ENCODE measurements around a stretch of chr7.

GRCh38 chr7:23522550-23523348 is 9.0 kb downstream of the TRA2A start:
- PRO-cap, 2 experiments, result no peak in any of the 2 experiments

DNA sequence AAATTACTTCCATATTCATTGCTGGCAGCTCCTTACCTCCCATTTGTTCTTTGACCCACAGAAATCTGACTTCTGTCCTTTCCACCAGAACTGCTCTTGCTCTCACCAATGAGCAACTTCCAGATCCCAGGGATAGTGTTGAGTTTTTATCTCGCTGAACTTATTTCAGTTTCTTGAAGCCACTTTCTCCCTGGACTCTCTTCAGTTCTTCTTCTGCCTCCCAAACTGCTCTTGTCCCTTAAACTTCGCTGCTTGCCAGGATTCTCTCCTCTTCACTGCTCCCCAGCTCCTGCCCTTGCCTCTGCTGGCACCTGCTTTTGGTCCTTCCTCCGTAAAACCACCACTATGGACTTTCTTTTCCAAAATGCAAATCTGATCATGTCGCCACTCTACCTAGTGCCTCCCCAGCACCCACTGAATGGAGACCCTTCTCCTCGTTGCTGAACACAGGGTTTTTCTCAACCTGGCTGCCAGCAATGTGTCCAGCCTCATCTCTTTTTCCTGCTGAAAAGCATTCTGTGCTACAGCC is 92.8 kb upstream of the PALS2 start:
- PRO-cap, 2 experiments, result no peak in any of the 2 experiments

DNA sequence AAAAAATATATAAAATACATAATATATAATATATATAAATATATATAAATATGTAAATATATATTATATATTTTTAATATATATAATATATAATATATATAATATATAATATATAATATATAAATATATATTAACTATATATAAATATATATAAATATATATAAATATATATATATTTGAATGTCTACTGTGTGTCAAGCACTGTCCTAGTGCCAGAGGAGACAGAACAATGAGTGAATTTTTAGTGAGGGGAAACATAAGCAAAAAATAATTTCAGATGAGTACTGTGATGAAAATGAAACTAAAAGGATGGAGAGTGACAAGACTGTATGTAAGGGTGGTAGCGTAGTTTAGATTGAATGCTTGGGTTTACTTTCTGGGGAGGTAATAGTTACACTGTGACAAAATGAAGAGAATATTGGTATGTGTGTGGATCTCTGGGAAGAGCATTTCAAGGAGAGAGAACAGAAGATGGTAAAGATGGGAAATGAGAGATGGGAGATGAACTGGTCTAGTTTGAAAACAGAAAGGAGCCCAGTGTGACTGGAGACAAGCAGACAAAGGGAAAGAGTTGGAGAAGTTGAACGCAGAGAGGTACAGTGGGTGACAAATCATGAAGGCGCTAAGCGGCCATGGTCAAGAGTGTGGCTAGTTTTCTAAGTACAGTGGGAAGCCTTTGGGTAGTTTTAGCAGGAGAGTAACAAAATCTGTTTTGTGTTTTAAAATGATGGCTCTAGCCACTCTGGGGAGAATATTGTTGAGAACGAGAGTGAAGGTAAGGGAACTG is 22.4 kb downstream of the PALS2 start:
- PRO-cap, 2 experiments, result no peak in any of the 2 experiments

DNA sequence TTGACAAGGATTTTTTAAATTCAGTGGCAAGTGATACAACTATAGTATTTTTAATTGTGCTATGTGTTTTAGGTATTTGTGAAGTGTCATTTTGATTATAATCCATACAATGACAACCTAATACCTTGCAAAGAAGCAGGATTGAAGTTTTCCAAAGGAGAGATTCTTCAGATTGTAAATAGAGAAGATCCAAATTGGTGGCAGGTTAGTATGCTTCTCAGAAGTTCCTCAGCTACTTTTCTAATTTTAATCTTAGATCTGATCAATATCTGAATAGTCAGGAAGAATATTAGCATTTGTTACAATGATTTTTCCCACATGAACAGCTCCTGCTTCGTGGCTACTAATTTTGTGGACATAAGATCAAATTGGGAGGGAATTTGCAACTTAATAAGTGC is 90.3 kb downstream of the PALS2 start:
- PRO-cap, 2 experiments, result no peak in any of the 2 experiments

DNA sequence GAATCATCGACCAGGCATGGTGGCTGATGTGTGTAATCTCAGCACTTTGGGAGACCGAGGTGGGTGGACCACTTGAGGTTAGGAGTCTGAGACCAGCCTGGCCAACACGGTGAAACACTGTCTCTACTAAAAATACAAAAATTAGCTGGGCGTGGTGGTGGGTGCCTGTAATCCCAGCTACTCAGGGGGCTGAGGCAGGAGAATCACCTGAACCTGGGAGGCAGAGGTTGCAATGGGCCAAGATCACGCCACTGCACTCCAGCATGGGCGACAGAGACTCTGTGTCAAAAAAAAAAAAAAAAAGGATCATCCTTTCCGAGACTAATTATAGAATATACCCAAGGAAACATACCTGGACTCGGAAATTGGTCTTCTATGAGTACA is 8.1 kb downstream of the GSDME start:
- PRO-cap, 2 experiments, result no peak in any of the 2 experiments

DNA sequence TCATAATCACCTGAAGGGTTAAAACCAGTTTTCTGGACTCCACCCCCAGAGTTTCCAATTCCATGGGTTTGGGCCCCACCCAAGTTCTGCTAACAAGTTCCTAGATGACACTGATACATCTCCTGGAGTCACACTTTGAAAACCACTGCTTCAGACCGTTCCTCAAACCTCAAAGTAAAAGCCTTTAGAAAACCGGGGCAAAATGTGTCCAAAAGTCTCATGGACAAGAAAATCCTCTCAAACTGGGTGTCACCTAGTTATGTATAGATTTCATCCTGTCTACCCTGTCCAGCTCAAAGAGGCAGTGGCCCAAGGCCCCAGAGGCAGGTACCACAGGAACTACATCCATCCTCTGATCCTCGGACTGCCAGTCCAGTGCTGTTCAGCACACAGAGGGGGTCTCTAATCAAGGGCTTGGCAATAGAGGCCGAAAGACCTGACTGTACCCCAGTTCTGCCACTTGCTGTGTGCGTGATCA is 9.2 kb downstream of the OSBPL3 start:
- PRO-cap, 2 experiments, result no peak in any of the 2 experiments

DNA sequence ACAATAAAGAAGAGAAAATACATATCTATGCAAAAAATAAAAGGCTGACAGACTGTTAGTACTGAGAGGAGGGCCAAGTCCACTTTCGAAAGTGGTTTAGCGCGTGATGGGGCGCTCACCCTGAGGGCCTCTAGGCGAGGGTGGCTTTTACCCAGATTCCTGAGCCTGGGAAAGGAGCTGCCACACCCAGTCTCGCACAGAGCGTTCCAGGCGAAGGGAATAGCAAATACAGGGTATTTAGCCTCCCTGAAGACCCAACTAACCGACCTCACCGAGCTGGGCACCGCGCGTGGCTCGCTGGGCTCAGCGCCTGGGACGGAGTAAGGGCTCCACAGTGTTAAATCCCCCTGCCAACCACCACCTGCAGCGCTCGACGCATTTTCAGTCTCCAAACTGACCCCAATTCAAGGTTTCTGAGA is 1.2 kb upstream of the OSBPL3 start:
- PRO-cap, 2 experiments, result peak in 1 of 2 experiments; most common plus-strand start position 82 of the sequence (in 1)

DNA sequence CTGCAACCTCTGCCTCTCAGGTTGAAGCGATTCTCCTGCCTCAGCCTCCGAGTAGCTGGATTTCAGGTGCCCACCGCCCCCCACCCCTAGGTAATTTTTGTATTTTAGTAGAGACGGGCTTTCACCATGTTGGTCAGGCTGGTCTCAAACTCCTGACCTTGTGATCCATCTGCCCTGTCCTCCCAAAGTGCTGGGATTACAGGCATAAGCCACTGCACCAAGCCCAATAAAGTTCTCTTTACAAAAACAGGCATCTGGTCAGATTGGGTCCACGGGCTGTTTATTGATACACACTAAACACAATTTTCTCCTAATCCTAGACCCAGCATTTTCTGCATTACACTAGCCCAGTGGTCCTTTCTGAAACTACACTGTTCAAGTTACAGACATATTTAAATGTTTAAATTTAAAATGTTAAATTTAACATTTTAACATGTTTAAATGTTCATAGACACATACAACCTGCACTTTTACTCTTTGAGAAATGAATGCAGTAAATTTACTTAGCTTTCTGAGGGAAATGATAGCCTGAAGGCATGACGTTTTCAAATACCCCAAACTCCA is 6.6 kb downstream of the CYCS start:
- PRO-cap, 2 experiments, result no peak in any of the 2 experiments

DNA sequence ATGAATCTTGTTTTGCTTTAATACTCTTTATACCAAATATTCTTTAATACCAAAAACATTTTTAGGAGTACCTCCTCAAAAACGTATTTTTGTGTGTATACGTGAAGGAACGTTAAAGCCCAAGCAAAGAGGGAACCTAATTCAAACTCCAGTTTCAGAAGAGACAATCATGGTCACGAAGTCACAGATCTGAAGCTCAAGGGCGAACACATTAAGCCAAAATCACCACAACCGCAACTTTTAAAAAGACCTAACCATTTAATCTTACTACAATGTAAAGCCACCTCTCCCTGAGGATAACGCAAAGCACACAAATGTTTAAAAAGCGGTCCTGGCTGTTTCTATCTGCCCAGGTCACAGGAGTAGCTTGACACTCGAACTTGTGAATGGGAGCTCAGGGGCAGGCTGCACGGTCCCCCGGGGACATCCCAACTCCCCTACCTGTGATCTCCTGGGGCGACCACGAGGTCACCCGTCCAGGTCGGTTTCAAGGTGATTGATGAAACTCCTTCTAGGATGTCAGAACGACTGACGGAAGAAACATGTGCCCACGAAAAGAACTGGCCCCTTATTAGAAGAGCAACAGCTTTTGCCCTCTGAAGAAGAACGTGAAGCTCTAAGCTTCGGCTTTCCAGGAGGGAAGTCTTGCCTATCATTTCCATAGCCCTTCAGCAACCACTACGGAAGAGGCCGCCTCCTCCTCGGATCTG is 656 bp downstream of the CYCS start:
- PRO-cap, 2 experiments, result no peak in any of the 2 experiments

- PRO-cap, 2 experiments, result no peak in any of the 2 experiments
Measured at GRCh38 chr7:25496277-25497002, 268.2 kb upstream of the NPVF start.

DNA sequence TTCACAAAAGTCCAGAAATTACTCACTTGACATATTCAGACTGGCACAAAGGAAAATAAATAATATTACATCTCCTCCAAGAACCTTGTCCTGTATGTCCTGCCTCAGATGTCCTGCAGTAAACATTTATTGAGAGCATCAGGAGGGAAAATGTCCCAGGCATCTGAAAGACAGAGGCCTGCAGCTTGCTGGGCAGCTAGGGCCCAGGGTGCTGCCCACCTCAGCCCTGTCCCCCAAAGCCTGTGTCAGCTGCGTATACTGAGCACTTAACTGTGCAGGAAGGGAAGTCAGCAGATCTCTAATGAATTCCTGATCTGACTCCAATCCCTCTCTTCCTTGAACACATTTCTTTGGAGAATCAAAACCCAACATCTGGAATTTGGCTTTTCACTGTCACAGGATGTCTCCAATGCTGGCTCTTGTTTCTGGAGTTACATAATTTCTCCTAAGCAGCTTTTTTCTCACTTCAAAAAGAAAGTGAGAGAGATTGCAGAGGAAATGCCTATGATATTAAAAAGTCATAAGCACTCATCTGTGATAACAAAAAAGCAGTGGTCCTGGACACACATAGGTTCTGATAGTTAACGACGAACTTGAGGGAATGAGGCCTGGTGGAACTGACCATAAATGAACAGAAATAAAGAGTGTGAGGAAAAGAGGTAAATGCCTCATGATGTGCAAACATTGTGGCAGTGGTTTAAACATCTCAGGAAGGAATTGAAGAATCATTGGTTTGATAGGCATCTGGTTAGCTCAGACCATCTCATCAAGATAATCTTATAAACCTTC is 364.6 kb upstream of the NFE2L3 start:
- PRO-cap, 2 experiments, result no peak in any of the 2 experiments

DNA sequence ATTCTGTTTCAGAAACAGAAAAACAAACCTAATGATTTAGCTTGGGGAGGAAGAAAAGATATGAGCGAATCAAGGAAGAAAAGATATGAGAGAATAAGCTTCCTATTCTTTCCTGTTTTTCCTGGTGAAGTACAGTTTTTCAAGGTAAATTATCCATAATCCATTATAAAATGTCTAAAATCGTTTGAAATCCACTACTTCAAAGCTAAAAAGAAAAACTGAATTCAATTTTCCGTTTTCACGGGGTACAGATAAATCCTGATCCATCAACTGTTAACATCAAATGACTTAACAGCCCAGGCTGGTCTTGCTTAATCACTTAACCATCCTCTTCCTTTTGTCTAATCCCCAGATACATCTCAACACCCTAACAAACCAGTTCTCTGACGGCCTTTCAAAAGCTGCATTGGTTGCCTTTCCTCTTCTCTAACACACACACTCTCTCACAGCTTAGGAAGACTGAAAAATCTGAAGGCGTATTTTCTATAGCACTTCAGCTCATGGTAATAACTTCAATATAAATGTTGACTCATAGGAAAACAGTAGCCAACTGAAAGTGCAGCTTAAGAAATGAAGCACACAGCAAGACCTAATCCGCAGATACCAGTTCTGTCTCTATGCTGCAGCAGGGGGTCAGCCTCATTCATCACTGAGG is 212.0 kb upstream of the NFE2L3 start:
- PRO-cap, 2 experiments, result no peak in any of the 2 experiments

- PRO-cap, 2 experiments, result no peak in any of the 2 experiments
Measured at GRCh38 chr7:25964314-25965271, 187.4 kb upstream of the NFE2L3 start.

GRCh38 chr7:26178571-26179187 is 21.9 kb downstream of the HNRNPA2B1 start:
- PRO-cap, 2 experiments, result no peak in any of the 2 experiments

GRCh38 chr7:26181351-26181913 is 19.1 kb downstream of the HNRNPA2B1 start:
- PRO-cap, 2 experiments, result no peak in any of the 2 experiments

- PRO-cap, 2 experiments, result no peak in any of the 2 experiments
Measured at GRCh38 chr7:26187733-26188537, 12.6 kb downstream of the HNRNPA2B1 start.

DNA sequence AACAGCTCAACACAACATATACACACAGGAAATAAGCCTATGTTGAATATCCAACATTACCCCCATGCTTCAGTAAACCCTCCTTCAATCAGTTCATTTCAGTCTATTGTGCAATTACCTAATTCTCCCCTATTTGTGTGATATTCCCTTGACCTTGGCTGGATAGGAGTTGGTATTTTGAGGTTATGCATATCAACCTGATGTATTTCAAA is 11.4 kb downstream of the HNRNPA2B1 start:
- PRO-cap, 2 experiments, result no peak in any of the 2 experiments

DNA sequence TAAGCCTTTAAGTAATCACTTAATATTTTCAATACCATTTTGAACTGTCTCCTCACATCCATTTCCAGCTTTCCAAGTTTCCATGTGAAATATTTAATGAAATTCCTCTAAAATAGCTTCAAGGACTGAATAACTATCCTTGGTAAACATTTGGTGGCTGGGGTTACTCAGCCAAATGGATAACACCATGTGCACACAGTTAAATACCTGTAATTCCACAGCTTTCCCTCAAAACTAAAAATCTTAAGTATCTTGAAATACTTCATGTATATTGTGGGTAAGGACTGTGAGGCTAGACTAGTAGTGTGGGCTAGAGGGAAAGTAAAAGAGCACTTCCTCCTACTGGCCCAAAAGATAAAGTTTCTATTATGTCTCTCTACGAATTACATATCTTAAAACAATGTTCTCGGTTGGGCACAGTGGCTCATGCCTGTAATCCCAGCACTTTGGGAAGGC is 6.8 kb downstream of the HNRNPA2B1 start:
- PRO-cap, 2 experiments, result no peak in any of the 2 experiments

DNA sequence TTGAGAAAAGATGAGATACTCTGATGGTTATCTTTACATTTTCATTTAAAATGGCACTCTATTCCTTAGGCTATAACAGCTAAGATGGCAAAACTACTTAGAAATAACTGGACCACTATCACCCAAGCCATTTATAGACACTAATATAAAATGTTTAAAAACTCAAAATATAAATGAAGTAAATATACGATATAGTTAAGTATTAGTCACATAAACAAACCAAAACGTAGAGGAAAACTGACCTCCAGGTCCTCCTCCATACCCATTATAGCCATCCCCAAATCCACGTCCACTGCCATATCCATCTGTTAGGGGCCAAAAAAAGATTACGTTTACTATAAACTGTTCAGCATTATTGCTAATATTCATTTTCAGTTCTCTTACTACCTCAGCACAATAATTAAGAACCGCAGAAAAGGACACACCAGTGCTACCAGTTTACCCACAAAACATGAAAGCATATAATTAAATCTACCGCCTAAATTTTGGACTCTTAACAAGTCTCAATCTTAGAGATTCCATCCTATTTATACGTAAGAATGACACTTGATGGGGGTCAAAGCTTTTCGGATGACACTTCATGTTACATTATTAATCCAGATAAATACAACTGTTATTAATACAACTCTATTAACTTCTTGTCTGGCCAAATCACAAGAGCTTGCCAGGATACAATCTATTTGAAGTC is 4.8 kb downstream of the HNRNPA2B1 start:
- PRO-cap, 2 experiments, result no peak in any of the 2 experiments

DNA sequence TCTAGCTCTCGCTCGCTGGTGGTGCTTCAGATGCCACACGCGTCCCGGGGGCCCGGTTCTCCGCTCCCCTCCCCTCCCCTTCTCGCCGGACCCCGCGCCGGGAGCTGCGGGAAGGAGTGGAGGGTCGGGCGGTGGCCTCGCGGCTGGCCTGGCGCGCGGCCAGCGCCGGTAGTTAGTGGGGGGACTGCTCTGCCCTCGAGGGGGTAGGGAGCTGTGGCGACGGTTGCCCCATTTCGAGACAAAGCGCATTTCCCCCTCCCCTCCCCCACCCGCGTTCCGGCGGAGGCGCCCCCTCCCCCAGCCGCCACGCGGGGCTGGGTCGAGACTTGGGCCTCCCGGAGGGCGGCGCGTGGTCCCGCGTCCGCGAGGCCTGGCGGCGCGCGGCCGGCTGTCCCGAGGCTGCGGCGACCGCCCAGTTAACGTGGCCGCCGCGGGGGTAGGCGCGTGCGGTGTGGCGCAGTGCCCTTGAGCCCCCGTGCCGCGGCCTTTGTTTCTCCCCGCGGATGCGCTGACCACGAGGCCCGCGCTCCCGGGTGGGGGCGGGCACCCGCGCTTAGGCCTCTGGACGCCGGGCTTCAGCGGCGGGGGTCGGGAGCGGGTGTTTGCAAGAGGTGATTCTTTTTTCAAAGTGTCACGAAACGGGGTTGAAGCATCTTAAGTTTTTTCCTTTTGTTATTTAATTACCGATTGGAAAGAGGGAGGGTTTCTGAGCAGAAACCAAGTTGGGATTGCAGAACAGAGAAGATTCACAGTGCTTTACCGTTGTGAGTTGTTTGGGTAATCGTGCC is 495 bp downstream of the CBX3 start:
- PRO-cap, 2 experiments, result no peak in any of the 2 experiments

Measured in Colon Carcinoma Metastatic in the Brain (tissue), 2 donors.